H4 (cell line): Measurements from ENCODE around the genes GIGYF2 and NEU2.

DNA sequence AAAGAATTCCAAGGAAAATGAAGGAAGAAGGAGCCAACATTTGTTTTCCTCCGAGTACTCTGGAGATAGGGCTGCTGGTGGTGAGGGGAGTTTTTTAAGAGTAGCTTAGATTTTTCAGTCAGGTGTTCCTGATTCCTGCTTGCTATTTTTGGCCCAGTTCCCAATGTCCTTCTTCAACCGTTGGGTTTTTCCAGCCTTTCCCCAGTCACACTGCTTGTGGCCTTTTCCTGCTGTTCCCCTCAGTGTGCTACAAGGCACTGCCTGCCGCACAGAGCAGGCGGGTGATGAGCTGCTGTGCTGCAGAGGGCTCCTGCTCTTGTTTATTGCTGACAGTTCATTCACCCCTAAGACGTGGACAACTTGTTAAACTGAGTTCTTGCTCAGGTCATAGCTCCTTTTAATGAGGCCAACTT, 20.5 kb downstream of the EIF4E2 start:
- RAMPAGE, long total RNA, result no peak

GRCh38 chr2:232632290-232632675, 1.1 kb upstream of the EFHD1 start:
- RAMPAGE, long total RNA, result no peak

DNA sequence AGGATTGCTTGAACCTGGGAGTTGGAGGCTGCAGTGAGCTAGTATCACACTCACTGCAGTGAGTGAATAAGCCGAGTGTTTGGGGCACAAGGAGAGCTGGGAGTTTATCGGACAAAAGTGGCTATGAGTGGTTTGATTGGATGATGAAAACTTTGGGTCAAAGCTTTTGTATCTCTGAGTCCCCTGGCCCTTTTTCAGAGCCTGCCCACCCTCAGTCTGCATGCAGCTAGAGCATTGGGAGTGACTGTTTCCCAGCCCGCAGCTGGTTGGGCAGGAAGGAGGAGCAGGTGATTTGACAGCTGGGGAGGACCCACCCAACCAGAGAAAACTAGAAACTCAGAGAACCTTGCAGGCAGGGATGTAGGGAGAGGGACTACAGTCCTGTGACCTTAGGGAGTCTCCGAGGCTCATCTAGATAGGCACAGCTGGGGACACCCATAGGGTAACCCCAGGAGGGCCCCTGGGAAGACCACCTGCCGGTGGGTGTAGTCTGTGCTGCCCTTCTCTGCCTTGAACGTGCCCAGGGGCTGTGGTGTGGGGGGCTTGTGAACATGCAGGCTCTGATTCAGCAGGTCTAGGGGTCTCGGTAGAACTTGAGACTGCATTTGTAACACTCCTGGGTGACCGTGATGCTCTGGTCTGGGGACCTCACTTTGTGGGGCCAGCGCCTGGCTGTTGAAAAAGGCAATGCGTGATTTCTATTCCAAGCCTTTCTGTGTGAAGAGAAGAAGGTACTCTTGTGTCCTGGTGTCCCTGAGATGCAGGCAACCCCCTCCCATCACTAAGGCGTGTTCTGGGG, 14.9 kb downstream of the EFHD1 start:
- RAMPAGE, long total RNA, result no peak

DNA sequence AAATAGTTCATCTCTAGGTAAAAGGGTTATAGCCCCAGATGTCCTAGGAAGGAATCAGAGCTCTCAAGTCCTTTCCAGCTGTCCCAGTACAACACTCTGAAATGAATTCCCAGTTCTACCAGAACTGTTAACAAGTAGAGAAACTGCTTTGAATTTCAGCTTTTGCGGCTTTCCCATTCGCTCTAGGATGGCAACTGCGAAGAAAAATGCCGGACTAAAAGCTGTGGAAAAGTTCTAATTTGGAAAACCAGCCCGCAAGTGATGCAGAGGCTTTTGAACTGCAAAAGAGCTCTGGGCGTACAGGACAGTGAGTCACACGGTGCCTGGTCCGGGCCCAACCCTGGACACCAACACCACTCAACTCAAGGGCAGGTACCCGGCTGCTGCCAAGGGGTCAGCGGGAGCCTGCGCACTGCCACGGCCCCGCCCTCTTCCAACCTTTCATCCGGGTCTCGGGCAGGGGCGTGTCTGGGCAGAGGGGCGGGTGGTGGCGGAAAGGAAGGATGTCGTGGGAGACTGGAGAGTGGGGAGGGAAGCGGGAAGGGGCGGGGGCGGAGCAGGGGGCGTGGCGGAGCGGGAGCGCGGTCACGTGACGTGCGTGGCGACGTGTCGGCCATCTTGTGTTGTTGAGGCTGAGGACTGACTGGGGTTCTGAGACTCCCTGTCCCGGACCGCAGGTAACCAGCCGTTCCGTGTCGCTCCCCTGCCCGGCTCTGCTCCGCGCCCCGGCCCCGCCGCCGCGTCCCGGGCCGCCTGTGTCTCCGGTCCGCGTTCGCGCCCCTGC, at the start of gene GIGYF2:
GIGYF2 (plus strand) TSS at position 616 of the 784 bp plus-strand sequence.
- RAMPAGE, long total RNA, result no peak

DNA sequence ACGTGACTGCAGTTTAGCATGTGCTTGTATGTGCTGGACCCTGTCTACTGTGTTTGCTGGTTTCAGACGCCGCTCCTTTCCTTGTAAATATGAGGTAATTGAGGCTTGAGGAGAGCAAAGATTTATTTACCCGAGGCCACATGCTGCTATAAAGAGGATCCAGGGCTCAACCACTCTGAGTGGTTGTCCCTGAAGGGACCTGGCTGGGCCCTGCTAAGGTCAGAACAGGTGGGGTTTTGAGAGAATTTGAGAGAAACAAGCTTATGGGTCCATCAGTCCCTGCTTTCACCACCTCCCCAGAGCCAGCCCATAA, 57.1 kb downstream of the NGEF start:
- RAMPAGE, long total RNA, result no peak

DNA sequence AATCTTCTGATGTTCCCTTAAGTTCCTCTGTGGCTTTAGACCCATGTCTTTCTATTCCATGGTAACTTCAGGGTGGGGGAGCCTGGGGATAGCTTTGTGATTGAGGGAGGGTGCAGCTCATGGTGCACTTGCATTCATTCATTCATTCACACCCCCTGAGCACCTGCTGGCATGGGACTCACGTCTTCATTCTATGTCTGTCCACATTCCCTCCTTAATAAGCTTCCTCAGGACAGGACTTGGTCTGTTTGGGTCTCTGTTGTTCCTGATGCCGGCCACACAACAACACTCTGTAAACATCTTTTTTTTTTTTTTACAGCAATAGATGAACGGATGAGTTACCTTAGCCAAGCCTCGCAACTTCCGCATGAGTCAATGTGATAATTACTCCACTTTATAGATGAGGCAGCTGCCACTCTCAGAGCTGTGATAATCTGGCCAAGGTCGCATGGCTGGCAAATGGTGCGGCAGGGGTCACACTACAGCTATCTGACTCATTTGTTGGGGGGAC, 33.4 kb downstream of the NGEF start:
- RAMPAGE, long total RNA, result no peak

DNA sequence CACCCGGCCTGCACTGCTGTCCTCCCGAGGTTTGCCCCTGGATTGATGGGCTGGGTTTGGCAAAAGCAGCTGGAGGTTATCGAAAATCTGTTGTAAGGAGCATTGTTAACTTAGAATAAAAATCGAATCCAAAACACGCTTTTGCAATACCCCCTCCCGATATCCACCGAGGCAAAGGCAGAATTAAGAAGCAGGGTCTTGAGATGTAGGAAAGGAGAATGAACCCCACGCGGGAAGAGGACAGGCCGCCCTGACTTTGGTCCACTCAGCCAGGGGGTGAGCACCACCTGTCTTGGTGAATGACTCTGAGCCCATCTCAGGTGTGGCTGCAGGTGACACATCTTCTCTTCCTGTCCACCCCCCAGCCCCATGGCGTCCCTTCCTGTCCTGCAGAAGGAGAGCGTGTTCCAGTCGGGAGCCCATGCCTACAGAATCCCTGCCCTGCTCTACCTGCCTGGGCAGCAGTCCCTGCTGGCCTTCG, at the start of gene NEU2:
NEU2 (plus strand) TSS at position 370 of the 481 bp plus-strand sequence.
- RAMPAGE, long total RNA, result no peak

DNA sequence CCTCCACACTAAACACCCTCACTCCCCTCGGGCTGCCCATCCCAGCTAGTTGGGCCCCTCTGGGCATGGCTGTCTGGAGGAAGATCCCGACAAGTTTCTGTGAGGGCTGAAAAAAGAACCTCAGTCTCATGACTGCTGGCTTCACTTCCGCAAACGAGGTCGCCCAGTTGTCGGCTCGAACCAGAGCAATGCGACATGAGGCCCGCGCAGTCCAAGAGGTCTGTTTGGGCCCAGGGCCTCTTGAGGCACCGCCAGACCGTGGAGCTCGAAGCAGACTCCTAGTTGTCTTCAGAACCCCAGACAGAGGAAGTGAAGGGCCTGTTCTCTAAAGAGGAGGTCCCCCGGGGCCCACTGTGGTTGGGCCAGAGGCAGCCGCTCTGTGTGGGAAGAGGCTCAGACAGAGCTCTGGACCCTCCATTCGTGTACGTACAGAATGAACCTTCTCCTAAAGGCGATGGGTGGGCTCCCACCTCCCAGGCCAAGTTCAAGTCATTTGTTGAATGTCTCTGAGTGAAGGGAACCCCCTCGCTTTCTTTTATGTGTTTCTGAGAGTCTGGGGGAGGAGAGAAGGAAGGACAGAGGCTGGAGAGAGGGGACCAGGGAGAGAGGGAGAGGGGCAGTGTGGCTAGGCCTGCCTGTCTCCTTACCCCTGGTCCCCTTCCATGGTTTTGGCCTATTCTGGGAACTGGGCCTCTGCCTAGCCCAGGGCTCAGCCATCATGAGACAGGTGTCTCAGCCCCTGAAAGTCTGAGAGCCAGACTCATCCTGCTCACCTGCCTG, 64.7 kb downstream of the INPP5D start:
- RAMPAGE, long total RNA, result no peak

- RAMPAGE, long total RNA, result no peak
These were observed 93.6 kb downstream of the INPP5D start for GRCh38 chr2:233153608-233154263.

- RAMPAGE, long total RNA, result no peak
These were observed 82.5 kb upstream of the ATG16L1 start for GRCh38 chr2:233168860-233169475.

GRCh38 chr2:233196373-233196707, 55.1 kb upstream of the ATG16L1 start:
- RAMPAGE, long total RNA, result no peak

DNA sequence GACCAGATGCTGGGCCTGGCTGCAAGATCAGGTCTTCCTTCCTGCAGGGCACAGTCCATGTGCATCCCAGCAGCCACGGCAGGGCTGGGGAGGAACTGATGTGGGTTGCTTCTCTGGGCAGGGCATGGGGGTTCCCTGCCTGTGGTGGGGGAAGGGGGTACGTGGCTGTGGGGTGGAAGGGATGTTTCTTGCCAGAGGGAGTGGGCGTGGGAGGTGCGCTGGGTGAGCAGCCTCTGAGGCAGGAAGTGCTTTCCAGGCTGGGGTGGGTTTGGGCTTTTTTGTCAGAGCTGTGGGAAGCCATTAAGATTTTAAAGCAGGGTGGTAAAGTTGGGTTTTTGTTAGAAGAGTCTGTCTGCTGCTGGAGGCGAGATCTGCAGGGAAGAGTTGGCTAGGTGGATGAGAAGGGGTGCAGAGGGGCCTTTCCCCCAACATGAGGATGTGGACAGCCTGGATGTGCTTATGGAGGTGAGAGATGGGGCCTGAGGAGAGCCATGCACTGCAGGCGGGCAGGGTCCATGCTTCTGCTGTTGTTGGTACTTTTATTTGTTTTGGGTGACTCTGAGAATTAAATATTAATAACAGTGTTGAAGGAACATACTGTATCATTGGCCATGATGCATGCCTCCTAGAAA, 45.2 kb downstream of the DGKD start:
- RAMPAGE, long total RNA, result no peak

GRCh38 chr2:233418487-233419550, 64.5 kb downstream of the DGKD start:
- RAMPAGE, long total RNA, result start-site peak on the plus strand at chr2:233419212-233419363, 31 reads

GRCh38 chr2:233444543-233445383, 90.5 kb downstream of the DGKD start:
- RAMPAGE, long total RNA, result no peak

DNA sequence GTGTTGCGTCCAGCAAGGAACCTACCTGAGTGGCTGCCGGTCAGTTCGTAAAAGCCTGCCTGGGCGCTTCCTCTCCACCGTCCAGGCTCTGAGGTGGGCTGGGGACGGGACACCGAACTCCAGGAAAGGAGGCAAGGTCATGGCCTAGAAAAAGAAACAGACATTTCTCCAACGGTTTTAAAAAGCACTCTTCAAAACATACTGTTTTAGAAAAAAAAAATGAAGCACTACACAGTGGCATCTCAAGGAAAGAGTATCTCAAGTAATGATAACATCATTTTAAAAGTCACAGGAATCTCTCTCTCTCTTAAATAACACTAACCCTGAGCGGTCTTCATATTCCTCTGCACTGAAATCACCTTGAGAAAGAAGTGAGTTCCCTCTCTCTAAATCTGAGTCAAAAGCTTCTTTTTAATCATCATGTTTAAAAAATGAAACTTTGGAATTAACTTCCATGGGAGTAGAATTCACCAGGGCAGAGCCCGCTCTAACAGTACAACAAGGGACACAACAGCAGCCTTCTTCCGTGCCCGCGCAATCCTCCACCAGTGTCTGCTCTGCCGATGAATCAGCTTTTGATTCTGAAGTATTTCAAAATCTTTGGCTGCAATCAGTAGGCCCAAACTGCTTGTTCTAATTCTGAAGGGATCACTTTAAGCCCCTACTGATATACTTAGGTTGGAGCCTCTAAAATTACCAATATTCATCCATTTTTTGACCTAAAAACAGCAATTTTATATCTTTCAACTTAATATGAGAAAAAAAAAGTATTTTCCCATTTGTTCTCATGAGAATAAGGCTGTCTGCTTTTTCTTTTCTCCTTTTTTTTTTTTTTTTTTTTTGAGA, 77.0 kb downstream of the USP40 start:
- RAMPAGE, long total RNA, result no peak

DNA sequence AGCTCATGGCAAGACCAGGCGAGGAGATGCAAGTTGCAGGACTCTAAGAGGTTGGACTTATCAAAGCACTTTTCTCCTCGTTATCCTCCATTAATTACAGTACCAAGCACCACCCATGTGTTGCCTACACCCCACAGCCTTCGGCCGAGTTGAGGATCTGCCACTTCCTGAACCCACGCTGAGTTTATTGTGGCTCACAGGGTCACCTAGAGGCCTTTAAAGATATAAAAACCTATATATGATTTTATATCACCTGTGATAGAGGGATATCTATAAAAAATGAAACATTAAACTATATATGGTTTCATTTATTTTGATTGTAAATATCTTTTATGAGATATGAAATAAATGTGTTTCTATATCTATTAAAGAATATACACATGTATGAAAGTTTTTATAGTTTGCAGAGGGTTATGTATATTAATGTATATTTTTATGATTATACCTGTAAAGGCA, 2.7 kb downstream of the UGT1A10 start:
- RAMPAGE, long total RNA, result no peak

GRCh38 chr2:233766239-233766860, 6.3 kb downstream of the UGT1A1 start:
- RAMPAGE, long total RNA, result no peak

- RAMPAGE, long total RNA, result no peak
These were observed 31.0 kb downstream of the HJURP start for GRCh38 chr2:233823192-233823884.

DNA sequence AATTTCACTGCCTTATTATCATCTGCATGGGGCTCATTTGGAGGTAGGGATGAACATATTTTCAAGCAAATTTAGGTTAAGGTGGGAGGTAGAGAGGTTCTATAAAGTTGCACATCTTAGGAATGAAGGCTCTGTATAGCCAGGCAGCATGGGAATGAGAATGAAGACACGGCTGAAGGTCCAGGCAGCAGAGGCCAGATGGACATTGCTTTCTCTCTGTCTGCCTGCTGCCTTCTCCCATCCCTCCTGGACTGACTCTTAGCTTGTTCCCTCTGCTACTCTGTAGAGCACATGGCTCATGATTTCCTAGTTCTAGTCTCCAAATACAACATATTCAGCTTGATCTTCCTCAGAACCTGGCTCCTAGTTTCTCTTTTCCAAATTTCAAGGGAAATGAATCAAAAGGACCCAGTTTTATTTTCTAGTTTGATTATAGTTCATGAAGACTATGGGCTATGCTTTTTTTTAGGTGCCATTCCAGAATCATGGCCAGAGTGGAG, 1.2 kb downstream of the SPP2 start:
- RAMPAGE, long total RNA, result no peak

- RAMPAGE, long total RNA, result no peak
These were observed 41.3 kb downstream of the SPP2 start for GRCh38 chr2:234091666-234092324.